Endothelial cell (in vitro differentiated cells): ENCODE measurements around a stretch of chr19.

DNA sequence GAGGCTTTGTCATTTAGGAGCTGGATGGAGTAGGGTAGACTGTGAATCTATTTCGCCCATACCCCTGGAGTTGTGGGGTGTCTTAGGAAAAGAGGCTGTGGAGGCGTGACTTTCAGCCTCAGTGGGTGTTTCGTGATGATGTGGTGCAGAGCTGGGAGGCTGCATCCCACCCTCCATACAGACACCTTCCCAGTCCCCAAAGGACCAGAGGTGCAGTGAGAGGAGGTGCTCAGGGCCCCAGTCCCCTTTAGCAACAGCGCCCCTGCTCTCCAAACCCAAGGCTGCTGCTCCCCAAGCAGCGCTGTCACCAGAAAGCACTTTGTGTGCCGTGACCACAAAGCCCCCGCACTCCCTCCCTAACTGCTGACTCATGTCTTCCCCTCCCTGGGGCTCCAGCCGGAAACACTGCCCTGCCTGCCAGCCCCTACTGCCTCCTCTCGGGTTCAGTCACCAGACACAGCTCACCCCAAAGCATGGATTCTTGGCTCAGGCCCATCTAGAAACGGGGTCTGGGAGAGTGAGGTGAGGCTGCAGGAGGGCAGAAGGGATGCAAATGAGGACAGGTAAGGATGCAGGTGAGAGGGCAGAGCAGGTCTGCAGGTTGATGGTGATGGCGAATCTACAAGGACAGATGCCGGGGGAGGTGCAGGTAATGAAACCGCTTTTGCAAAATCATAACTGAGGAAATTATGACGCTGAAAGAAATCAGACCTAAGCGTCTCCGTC lies 4.9 kb upstream of the TNFSF14 start:
- PRO-cap, result no peak

- PRO-cap, result no peak
Observed at GRCh38 chr19:6717665-6718846, 2.4 kb downstream of the C3 start.

DNA sequence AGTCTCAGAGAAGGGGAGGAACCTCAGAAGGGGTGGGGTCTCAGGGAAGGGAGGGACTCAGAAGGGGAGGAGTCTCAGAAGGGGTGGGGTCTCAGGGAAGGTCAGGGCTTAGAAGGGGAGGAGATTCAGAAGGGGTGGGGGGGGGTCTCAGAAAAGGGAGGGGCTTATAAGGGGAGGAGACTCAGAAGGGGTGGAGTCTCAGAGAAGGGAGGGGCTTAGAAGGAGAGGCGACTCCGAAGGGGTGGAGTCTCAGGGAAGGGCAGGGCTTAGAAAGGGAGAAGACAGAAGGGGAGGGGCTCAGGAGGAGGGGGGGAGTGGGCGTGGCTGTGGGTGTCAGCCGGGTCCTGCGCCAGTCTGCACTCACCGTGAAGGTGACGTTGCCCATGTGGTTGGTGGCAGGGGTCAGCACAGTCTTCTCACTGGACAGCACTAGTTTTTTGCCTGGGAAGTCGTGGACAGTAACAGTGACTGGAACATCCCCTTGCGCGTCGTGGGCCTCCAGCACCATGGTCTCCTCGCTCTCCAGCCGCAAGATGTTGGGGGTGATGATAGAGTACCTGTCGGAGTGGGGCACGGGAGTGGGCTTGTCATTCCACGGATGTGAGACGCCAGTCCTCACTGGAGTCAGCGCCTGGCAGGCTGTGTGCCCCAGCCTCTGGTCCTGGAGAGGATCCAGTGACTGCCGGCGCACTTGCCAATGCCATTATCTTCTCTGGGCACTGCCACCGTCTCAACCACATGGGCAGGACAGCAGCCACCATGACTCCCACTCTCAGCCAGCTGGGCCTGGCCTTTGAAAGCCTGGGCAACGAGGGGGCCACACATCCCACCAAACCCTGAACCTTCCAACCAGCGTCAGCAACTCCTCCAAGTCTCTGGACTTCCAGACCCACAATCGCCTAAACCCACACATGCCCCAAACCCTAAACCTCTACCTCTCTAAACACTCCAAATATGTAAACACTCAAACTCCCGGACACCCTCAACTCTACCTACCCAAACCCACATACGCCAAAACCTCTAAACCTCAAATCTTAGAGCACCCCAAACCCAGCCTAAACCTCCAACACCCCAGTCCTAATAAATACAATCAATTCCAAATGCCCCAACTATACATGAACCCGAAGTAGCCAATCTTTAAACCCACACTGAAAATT lies 1.2 kb downstream of the C3 start:
- PRO-cap, result no peak

- PRO-cap, result no peak
Observed at GRCh38 chr19:6724476-6725115, 4.1 kb upstream of the C3 start.

- PRO-cap, result no peak
Observed at GRCh38 chr19:6742888-6743227, 3.4 kb downstream of the TRIP10 start.

- PRO-cap, result no peak
Observed at GRCh38 chr19:6752606-6753107, 13.2 kb downstream of the TRIP10 start.

DNA sequence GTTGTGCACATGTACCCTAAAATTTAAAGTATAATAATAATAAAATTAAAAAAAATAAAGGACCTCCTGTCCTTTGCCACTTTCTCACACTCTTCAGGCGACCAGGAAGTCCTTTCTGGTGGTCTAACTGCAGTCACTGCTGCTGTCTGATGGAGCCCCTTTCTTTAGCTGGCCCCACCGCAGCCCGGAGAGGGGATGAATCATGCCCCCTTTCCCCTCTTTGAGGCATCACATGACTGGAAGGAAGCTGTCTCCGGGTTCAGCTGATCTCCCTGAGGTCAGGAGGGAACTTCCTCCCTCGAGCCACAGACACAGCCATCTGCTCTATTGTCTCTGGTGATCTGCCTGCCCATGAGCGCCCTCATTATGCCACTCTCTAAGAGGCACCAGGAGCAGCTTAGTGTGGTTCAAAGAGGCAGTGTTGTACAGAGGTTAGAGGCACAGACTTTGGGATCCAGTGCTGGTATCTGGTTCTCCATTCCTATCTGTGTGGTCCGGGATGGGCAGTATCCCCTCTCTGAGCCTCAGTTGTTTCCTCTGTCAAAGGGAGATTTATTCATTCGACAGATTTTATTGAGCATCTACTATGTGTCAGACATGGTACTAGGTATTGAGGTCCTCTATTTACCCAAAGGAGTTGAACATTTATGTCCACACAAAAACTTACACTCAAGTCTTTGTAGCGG lies 29.9 kb downstream of the VAV1 start:
- PRO-cap, result no peak

GRCh38 chr19:6967804-6968049 lies 53.5 kb downstream of the MBD3L2B start:
- PRO-cap, result no peak

GRCh38 chr19:7250972-7251460 lies 43.2 kb downstream of the INSR start:
- PRO-cap, result no peak

DNA sequence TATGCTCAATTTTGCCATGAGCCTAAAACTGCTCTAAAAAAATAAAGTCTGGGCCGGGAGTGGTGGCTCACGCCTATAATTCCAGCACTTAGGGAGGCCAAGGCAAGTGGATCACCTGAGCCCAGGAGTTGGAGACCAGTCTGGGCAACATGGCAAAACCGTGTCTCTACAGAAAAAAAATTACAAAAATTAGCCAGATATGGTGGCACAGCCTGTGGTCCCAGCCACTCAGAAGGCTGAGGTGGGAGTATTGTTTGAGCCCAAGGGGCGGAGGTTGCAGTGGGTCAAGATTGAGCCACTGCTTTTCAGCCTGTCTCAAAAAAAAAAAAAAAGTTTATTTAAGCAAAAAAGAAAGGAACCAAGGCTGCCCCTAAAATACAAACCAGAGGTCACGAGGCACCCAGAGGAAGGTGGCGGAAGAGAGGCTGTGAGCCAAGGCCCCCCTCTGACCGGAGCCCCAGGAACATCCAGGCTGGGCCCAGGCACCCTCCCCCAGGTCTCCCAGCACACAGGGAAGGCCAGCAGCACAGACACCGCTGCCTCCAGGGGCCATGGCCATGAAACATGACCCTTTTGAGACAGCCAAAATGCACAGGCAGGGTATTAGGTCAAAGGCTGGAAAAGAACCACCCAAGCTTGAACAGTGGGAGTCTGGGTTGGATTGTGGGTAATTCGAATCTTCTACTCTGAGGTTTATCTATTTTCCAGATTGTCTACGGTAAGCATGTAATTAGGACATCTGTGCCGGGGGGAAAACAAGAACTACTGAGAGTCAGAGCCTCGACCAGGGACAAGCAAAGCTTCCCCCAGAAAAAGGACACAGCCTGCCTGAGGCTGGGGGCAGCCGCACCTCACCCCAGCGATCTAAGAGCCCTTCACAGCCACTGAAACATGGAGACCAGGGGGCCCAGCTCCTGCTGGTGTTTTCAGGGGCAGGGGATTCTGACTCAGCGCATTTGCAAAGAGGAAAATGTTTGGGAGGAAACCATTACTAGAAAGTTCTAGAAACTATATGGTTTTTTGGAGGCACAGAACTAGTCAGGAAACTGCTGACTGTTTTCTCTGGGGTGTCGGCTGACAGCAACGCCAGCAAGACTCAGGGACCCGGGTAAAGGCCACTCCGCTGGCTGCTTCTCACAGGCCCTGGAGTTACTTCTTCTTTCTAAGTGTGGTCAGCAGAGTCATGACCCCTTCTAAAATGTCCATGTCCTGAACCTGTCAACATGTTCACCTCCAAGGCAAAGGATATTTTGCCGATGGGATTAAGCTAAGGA lies 8.5 kb downstream of the PEX11G start:
- PRO-cap, result no peak

GRCh38 chr19:7489349-7490116 lies 698 bp upstream of the PEX11G start:
- PRO-cap, result unidirectional peak, minus-strand start at chr19:7489438

DNA sequence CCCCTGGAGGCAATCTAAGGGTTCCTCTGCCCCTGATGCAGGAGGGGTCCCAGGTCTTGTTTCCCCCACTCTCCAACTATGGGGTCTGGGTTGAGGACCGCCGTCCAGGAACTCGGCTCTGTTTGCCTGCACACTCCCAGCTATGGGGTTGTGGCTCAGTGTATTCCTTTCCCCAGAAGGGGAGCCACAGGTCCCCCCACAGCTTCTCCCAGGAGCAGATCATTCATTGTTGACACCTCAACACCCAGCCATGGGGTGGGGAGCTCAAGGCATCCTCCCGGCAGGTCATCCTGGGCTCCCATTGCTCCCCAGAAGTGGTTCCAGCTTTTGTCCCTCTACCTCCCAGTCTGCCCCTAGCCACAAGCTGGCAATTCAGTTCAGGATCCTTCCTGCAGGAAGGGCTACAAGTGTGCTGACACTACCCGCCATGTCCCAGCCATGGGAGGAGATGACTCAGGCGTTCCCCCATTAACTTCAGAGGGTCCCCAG lies 1.0 kb downstream of the ZNF358 start:
- PRO-cap, result no peak

DNA sequence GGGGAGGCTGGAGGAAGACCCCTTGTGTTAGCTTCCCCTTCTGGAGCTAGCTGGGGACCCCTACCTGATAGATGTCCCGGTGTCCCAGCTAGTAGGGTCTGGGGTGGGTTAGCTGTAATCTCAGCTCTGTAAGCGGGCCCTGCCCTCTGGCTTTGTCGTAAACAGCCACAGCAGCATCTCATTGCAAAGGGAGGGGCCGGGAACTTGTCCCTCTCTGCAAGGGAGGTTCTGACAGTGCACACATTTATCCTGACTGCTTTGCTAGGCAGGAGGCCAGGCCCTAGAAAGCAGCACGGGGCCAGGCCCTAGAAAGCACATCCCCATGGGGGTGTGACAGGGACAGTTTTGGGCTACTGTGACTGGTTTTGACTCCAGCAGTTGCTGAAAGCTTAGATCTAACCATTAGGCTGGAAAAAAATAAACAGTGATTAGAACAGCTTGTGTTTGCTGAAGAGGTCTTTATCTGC lies 931 bp downstream of the MCOLN1 start:
- PRO-cap, result no peak

GRCh38 chr19:7533153-7533713 lies 2.3 kb upstream of the PNPLA6 start:
- PRO-cap, result no peak

DNA sequence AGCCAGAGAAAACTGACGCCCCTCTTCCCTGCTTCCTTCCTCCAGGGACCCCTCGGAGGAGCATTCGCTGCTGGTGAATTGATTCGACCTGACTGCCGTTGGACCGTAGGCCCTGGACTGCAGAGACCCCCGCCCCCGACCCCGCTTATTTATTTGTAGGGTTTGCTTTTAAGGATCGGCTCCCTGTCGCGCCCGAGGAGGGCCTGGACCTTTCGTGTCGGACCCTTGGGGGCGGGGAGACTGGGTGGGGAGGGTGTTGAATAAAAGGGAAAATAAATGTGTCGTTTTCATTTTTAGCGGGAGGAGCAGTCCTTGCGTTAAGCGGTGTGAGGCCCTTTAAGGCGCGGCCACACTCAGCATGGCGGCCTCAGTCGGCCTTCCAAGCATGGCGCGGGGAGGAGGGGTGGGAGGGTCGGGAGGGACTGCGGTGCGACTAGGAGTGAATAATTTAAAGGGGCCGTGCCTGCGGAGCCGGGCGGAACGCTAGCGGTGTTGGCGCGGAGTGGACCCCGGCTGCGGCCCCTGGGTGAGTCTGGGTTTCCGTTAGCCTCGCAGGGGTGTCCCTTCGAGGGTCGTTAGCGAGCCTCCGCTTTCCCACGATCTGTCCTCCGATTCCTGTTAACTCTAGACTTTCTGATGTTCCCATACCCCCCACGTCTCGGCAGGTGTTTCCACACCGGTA lies 1.7 kb upstream of the PNPLA6 start:
- PRO-cap, result bidirectional peak, plus-strand start at position 451 of the sequence, minus-strand start at position 405 of the sequence

GRCh38 chr19:7541068-7541671 lies 5.7 kb downstream of the PNPLA6 start:
- PRO-cap, result no peak

GRCh38 chr19:7612005-7612312 lies 16.3 kb downstream of the CAMSAP3 start:
- PRO-cap, result no peak

DNA sequence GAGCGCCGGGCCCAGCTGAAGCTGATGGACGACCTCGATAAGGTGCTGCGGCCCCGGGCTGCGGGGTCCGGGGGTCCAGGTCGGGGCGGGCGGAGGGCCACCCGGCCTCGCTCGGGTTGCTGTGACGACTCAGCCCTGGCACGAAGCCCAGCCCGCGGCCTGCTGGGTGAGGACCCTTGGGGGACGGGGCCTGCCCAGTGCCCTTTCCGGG lies 13.9 kb downstream of the XAB2 start:
- PRO-cap, result no peak

- PRO-cap, result no peak
Observed at GRCh38 chr19:7623058-7623388, 6.3 kb downstream of the XAB2 start.

DNA sequence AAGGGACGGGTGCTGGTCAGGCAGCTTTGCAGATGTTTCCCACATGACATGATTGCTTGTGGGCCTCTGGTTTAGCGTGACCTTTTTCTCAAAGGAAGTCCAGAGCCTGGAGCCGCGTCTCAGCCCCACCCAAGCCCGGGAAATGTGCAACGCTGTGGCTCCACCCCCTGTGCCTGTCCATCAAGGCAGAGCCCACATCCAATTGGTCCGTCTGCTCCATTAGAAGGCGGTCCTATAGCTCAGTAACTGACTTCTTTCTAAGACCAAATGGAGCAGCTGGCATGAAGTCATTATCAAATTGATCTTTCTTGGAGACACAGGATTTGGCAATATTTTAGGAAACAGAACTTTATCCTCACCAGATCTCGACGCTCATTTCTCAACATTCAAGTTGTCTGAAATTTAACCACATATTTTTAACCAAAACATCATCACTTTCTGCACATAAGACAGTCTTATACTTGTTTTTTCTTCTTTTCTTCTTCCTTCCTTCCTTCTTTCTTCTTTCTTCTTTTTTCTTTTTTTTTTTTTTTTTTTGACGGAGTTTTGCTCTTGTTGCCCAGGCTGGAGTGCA lies 2.5 kb upstream of the MCEMP1 start:
- PRO-cap, result no peak